Thoracic aorta endothelial cell (primary cell): ENCODE results near the genes ZNF644, GLMN and DR1.

DNA sequence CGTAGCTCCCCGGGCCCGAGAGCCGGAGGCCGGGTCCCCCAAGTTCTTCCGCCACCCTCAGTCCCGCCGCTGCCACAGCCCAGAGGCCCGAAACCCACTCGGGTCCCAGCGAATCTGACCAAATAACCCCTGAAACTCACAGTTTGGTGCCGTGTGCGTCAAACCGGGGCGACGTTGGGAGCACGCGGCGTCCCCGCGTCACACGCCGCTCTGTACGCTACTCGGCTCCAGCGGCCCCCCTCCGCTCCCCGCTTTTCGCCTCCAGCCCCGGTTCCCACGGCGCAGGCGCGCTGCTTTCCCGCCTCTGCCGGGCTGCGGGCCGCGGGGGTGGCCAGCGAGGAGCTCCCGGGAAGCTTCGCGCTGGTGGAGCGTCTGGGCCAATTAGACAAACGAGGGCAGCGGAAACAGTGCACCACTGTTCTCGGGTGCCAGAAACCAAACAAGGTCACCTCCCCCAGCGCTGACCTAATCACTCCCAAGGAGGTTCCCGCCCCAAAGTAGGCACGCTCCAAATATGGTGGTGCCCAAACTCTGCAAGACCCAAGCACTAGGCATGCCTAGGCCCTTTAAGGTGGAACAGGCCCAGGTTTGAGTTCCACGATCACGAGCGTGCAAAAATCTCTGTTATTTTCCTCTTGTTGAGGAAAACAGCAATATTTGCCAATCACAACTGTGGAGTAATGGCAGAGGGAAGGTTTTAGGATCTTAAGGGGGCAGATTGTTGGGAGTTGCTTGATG, at the start of gene ZNF644:
Gene ZNF644, minus strand, starts transcription at position 186 of the 738 bp plus-strand sequence.
- CAGE, long polyA plus RNA, result no peak

DNA sequence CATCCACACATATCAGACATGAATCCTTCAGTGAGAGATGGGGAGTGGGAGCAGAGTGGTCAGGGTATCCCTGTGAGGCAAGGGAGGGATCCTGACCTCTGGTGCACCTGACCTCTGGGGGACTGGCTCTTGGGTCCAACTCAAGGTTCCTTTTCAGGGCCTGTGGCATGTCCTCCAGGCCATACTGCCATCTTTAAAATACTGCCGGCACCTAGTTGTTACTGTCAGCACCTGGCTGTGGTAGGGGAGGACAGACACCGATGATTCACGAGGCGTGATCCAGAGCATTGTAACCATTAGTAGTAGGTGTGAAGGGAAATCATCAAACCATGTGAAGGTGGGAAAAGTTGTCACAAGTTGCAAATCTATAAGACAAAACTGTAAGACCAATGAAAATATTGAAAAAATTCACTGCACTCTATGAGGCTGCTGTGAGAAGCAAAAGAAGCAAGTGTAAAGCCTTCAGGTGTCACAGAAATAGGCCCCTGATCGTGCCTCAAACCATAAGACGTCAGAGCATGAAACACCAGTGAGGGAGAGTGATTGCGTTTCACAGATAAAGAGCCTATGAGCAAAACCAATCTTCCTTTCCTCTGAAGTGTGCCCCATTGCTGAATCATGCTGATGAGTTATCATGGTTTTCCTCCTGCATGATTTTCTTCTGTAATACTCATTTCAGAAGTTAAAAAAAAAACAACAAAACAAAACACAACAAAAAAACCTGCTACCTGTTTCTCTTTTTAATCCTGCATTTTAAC, 55.3 kb downstream of the CDC7 start:
- CAGE, long polyA plus RNA, result no peak

DNA sequence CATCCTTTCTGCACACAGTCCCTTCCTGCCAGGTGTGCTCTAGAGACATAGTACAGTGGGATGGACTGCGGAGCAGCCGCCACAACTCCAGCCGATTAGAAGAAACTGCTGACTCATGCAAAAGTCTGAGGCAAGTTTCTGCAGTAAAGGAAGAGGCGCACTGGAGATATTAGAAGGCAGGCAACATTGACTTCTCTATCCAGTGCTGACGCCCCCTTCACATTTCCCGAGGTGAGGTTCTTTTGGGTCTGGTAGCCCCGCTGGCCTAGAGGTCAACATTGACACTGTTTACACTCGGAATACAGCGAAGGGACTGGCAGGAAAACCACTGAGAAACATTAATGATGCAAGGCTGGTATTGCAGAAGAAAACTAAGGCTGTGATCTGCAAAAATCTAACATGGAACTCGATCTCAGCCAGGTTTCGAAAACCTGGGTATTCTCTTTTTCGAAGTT, 90.6 kb downstream of the CDC7 start:
- CAGE, long polyA plus RNA, result no peak

DNA sequence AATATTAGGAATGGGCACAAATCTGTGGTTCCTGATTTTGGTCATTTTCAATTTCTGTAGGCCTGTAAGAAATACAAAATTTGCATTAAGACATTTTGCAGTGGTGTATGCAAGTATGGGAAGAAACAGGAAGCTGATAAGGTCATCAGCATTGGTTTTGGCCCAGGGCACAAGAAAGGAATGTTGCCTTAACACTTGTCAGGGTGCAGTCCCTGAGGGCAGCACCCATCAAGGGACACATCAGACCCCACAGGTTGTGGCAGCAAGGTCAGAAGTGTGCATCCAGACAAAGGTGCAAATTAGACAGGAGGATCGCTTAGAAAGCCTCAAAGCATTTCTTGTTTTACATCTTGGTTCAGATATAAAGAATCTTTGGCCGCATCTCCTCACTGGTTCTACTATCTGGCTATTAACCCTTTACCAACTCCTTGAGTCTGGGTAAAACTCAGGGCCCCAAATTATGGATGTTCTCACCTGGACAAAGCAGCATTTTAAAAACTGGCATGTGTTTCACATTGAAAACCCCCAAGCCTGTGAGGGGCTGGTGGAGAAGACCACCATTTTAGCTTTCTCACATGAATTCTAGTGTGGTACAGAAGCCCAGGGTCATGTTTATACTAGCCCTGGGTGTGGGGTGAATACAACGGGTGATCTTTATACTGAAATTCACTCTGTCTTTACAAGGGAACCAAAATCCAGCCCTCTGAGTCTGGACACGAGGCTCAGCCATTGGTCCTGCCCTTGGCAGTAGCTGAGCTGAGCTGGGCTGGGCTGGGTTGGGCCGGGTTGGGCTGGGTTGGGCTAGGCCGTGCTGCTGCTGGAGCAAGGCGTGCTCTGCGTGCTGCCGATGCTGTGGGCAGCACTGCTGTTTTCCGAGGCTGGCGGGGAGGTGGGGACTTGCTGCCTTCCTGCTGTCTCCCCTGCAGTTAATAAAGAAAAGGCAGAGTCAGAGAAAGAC, 182.6 kb downstream of the CDC7 start:
- CAGE, long polyA plus RNA, result no peak

- CAGE, long polyA plus RNA, result no peak
Measured at GRCh38 chr1:91884206-91884644, 1.7 kb downstream of the TGFBR3 start.

- CAGE, long polyA plus RNA, result no peak
Measured at GRCh38 chr1:92298420-92299617, at the start of gene GLMN. GLMN (minus strand) TSS chr1:92298987.

DNA sequence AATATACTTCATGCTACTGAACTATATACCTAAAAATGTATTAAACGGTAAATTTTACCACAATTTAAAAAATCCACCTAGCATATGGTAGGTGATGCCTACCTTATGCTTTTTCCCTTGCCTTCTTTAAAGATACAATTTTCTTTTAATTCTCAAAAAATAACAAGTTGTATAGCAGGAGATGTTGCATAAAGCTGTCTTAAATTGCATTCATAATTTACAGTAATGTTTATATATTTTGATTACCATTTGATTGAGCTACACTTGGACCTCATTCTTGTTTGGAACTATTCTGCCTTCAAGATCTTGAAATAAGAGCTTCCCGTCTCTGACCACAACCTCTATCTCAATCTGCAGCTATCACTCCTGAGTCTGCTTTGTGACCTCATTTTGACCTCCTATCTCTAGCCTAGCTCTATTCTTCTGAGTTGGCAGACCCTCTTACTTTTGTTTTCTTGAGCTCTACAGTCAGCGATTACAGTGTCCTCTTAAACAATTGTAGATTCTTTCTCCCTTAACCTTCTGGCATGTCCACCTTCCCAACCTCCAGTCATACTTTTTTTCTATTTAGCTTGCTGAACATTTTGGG, 18.9 kb downstream of the RPAP2 start:
- CAGE, long polyA plus RNA, result no peak

GRCh38 chr1:92694273-92694586, 90.7 kb downstream of the EVI5 start:
- CAGE, long polyA plus RNA, result no peak

GRCh38 chr1:92832592-92833040, 776 bp downstream of the RPL5 start:
- CAGE, long polyA plus RNA, result no peak

DNA sequence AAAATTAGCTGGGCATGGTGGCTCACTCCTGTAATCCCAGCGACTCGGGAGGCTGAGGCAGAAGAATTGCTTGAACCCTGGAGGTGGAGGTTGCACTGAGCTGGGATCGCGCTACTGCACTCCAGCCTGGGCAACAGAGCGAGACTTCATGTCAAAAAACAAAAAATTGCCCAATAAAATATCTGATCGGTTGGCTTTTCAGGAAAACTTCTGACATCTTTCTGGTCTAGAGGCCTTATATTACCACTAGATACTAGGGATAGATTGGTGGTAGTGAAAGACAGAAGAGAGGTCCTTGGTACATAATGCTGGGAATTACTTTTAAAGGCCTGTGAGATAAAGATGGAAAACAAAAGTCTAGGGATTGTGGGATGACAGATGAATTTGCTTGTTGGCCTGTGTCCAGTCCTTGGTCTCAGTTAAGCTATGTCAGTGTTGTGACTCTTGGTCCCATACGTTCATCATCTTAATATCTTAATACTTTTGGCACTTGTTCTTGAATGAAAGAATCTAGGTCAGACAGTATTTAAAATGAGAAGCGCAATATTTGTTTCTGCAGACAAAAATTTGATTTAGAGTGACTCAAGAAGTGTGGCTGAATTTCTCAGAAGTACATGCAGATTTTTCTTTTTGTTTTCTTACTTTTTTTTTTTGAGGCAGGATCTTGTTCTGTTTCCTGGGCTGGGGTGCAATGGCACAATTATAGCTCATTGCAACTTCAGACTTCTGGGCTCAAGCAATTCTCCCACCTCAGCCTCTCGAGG, 7.5 kb downstream of the RPL5 start:
- CAGE, long polyA plus RNA, result no peak

DNA sequence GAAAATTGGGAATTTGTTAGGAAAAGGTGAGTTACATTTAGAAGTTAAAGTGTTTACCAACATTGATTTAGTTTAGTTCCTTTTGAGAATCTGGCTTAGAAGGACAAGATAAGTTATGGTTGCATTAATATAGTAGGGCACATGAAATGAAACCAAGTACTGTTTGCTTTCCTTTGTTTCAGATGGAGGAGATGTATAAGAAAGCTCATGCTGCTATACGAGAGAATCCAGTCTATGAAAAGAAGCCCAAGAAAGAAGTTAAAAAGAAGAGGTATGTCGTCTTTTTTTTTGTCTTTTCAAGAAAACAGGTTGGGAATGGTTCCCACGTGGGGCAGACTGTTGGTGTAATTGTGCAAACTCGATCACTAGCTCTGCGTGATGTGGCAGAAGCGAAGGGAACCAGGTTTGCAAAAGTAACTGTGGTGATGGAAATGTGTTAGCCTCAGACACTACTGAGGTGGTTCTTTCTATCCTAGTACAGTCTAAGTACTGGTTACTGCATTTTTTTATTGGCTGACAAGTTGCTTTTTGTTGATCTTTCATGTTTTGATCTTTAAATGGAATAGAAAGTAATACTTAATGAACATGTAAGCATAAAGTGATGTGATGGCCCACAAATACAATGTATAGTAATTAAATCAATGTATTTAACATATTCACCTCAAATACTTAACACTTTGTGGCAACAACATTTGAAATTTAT, 8.7 kb downstream of the RPL5 start:
- CAGE, long polyA plus RNA, result no peak

DNA sequence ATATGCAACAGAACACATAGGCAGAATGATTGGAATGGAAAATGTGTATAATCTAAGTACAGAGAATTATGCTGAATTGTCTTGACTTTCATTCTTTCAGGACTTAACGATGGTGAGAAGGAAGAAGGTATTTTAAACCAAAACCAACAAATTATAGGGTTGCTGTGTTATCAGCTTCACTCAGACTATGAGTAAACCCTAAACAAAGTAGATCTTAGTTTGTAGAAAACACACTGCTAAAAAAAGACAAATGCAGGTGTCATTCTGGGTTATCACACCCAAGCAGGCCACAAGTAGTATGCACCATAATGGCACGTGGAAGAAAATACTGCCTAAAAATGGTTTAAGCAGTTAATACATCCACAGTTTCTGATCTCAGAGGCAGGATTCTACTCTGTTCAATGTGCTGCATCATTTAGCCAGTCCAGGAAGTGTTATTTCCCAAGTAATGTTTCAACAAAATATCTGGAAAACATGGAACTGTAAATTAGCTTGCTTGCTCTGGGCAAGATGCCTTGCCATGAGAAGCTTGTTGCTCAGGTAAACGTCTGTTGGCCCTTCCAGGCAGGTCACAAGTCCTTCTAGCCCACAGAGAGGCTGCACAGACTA, 4.2 kb downstream of the DIPK1A start:
- CAGE, long polyA plus RNA, result no peak

- CAGE, long polyA plus RNA, result no peak
Measured at GRCh38 chr1:93042391-93042952, 36.6 kb upstream of the MTF2 start.

DNA sequence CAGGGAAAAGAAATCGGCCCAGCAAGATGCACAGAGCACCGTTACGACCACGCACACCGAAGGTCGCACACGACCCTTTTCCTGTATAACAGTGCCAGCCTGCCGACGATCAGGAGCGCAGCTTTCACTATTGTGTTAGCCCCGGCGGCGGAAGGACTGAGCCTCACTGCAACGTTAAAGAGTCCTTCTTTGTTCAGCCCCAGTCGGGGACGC, 214 bp upstream of the MTF2 start:
- CAGE, long polyA plus RNA, result no peak

GRCh38 chr1:93110138-93110710, 31.1 kb downstream of the MTF2 start:
- CAGE, long polyA plus RNA, result no peak

GRCh38 chr1:93152227-93153408, 27.6 kb downstream of the TMED5 start:
- CAGE, long polyA plus RNA, result no peak

- CAGE, long polyA plus RNA, result no peak
Measured at GRCh38 chr1:93319745-93320584, 25.7 kb upstream of the DR1 start.

- CAGE, long polyA plus RNA, result no peak
Measured at GRCh38 chr1:93345867-93346807, at the start of gene DR1. DR1 (plus strand) TSS chr1:93345907.

DNA sequence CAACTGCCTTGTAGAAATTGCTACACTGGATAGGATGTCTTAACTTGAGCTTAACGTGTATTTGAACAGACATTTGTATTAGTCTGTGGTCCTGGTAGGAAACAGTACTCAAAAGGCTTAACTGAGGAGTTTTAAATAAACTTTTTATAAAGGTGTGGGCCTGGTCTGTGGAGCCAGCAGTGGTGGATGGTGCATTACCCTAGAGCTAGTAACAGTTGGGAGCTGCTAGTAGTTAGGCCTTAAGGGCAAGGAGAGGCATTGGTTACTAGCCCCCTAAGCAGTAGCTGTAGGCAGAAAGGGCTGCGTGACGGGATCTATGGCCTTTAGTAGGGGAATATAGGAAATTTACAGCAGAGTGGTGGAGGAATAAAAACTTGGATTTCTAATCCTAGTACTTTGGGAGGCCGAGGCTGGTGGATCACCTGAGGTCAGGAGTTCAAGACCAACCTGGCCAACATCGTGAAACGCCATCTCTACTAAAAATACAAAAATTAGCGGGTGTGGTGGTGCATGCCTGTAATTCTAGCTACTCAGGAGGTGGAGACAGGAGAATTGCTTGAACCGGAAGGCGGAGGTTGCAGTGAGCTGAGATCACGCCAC, 25.8 kb downstream of the FNBP1L start:
- CAGE, long polyA plus RNA, result no peak

DNA sequence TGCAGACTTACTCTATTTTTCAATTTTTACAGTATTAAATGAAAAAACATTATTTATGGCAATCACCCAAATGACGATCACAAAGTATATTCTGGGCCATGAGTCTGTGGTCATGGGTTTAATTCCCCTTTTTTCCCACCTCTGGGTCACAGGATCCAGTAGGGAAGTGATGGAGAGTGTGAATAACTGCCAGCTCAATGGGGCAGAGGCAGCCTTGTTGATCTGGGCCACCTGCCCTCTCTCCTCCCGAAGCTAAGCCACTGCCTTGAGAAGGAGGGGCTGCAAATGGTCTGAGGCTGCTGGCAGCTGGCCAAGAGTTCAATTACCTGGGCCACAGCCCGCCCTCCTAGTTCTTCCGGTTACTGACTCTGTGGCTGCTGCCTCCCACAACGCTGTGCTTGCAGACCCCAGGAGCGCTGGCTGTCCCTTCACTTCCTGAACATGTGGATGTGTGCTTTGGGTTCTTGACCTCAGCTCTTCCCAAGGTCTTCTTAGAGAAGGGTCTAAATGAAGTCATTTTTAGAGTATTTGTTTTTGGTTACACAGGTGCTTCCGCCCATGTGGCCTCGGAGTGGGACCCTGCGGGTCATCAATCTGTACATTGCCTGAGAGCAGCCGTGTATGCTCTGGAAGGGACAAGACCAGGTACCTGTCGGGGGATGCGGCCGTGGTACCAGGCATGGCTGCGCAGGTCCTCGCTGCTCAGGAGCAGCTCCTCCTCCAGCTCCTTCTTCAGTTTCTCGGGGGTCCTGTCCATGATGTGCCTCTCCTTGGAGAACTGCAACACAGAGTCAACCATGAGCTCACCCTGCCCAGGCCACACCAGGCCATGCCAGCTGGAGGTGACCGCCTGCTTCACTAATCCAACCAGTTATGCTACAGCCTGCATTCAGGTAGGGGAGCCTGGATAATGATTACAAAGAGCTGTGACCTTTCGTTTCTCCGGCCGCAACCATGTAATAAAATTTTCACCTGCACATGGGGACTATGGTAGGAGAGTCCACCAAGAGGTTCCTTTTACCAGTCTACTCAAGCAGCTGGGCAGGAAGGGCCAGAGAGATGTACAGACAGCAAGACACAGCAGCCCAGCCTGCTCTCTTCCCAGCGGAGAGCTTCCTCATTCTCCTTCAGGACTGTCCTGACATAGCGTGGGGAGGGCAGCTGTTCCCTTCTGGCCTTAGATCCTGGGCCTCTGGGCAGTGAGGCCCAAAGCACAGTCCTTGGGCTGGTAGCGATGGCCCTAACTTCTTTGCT, 89.6 kb downstream of the BCAR3 start:
- CAGE, long polyA plus RNA, result no peak